ENCODE measurements around the genes ITLN1 and NDUFS2.

DNA sequence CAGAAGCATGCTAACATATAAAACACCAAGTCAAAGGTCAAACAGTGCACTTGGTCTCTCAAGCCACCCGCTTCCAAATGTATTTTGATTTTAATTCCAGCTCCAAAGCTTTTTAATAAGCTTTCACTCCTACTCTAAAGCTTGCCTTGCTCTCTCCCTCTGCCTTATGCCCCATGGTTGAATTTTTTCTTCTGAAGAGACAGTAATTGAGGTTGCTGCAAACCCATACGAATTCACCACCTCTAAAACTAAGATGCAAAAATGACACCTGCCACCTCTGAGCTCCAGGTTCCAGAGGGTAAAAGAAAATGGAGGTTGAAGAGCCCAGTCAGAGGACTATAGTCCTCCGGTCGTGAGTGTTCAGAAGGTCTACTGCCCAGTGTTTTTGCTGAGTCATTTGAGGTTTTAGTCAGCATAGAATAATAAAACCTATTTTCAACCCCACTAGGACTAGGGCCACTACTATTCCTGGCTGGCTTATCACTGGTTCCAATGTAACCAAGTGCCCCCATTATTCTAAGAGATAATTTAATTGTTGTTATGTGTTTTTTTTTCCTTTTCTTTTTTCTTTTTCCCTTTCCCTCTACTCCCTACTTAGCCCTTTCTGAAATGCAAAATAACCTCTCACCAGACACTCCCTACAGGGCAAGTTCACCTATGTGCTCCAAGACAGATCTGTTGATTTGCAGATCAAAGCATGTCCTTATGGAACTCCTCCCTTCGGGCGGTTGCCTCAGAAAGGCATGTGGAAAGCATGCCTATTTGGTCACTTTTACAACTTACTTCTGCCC, 12.9 kb upstream of the SLAMF7 start:
- PRO-cap, result no peak

GRCh38 chr1:160752815-160753276, 13.8 kb downstream of the SLAMF7 start:
- PRO-cap, result no peak

- PRO-cap, result no peak
Measured at GRCh38 chr1:160884992-160885332, at the start of gene ITLN1. Gene ITLN1, minus strand, starts transcription at chr1:160885180.

DNA sequence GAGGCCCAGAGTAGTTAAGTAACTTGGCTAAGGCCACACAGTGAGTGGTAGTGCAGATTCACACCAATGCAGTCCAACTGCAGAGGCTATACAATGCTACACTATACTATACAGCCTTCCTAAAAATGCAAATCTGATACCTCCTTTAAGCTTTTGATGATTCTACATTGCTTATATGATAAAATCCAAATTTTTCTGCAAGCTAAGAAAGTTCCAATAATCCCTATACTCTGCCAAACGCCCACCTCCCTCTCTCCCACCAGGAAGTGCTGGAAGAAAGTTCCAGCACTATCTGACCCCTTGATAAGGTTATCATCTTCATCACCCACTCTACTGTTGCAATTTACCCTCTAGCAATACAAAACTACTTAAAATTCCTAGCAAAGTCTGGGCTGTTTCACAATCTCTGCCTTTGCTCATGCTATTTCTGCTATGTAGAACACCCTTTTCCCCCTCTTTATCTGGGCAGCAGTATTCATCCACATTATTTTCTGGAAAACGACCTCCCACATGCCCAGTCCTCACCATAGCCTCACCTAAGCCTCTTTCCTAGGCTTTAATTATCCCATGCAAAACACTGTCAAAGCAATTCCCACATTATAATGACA, 12.2 kb downstream of the F11R start:
- PRO-cap, result no peak

GRCh38 chr1:161022032-161022454, 1.1 kb upstream of the F11R start:
- PRO-cap, result no peak

DNA sequence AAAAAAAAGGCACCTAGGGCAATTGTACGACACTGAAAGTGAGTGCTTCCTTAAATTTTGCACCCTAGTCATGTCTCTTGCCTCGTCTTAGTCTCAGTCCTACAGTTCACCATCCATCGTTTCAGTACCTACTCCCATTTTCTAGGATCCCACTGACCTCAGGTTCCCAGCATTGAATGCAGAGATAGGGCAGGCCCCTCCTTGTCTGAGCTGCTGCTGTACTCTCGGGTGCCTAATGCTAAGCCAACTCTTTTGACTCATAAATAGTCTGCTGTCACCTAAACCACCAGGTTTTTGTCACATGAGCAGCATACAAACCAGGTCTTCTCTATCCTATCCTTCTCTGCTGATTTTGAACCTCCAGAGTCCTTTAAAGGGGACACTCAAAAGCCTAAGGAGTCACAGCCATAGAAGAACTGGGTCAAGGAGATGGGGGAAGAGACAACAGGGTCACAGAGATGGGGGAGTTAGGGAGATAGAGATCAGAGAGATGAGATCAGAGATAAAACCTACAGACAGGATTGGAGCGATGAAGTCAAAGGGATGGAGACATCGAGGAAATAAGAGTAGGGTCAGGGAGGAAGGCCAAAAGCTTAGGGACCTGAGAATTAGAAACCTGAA, 2.9 kb downstream of the ARHGAP30 start:
- PRO-cap, result no peak

- PRO-cap, result no peak
Measured at GRCh38 chr1:161084476-161085106, 4.8 kb downstream of the NECTIN4 start.

- PRO-cap, result no peak
Measured at GRCh38 chr1:161164827-161165543, 1.2 kb upstream of the PPOX start.

- PRO-cap, result unidirectional peak, minus-strand start at chr1:161165891; unidirectional peak, minus-strand start at chr1:161165964
Measured at GRCh38 chr1:161165780-161166179, 446 bp upstream of the PPOX start.

GRCh38 chr1:161184943-161186259, 8.1 kb upstream of the B4GALT3 start:
- PRO-cap, result no peak

DNA sequence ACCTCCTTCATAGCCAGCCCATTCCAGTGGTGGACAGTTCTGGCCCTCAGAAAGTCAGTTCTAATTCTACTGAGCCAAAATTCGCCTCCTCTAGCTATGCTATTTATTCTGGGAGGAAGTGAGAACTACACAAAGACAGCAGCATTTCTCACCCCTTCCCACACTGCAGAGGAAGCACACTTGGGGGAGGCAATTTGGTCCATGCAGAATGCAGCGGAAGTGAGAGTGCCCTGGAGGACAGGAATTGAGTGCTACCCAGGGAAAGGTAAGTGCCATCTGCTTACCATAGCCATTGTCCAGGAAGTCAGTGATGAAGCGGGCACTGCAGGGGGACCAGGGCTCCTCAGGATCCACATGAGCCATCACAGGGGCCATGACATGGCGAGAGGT, 3.7 kb downstream of the ADAMTS4 start:
- PRO-cap, result no peak

- PRO-cap, result bidirectional peak, plus-strand start at chr1:161202367, minus-strand start at chr1:161202221
Measured at GRCh38 chr1:161202282-161202557, at the start of gene NDUFS2. Gene NDUFS2, plus strand, starts transcription at chr1:161202367.

- PRO-cap, result no peak
Measured at GRCh38 chr1:161244821-161245412, 6.9 kb upstream of the NR1I3 start.

- PRO-cap, result no peak
Measured at GRCh38 chr1:161430628-161430885, 62.9 kb upstream of the CFAP126 start.

GRCh38 chr1:161548271-161549191, 1.1 kb downstream of the FCGR3A start:
- PRO-cap, result no peak

DNA sequence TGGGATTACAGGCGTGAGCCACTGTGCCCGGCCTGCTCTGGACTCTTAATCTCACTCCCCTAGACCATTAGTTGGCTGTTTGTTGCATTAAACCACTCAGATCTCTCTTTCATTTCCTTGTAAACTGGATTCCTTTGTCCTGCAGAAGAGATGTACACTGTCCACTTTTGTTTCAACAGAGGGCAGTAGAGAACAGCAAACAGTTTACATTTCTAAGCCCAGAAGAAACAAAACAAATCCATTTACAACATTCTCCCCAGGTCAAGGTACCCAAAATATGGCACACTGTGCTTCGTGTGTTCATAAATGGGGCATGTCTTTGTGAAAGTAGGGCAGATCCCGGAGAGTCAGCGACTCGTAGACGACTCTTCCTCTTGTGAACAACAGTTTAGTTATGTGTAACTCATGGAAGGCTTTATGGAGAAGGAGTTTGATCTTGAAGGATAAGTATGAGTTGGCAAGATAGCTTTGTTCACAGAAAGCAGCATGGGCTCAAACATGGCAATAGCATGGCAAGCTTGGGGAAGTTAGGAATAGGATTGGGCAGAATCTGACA, 16.6 kb upstream of the FCGR3A start:
- PRO-cap, result no peak

DNA sequence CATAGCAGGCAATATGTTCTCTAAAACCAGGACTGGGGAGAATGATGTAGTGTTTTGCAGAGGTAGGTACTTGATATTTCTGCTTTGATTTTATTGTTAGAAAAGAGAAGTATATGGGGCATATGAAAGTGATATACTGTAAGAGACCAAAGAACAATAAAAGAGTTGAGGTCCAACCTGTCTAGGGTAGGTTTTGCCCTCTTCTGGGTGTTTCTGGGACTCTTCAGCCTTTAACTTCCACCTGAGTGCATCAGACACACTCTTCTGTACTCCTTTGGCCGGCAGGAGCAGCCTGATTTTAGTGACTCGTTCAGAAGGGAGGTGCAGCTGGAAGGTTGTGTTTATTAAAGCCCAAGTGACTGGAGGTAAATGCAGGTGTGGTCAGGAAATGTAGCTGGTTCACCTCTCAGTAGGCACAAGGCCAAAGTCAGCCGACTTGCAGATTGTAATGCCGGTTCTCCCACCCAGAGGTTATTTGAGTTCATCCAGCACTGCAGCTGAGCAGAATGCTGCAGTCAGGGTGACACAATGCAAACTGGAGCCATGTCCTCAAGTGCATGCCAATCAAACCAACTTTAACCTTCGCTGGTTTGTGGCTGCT, 91.6 kb downstream of the SPATA46 start:
- PRO-cap, result no peak

- PRO-cap, result no peak
Measured at GRCh38 chr1:162372295-162372946, 4.2 kb downstream of the SPATA46 start.

- PRO-cap, result no peak
Measured at GRCh38 chr1:162382293-162382546, 692 bp downstream of the C1orf226 start.

GRCh38 chr1:162421732-162422432, 9.9 kb upstream of the SH2D1B start:
- PRO-cap, result no peak